ENCODE results near the genes CHRM1, SLC22A6 and OTUB1.

DNA sequence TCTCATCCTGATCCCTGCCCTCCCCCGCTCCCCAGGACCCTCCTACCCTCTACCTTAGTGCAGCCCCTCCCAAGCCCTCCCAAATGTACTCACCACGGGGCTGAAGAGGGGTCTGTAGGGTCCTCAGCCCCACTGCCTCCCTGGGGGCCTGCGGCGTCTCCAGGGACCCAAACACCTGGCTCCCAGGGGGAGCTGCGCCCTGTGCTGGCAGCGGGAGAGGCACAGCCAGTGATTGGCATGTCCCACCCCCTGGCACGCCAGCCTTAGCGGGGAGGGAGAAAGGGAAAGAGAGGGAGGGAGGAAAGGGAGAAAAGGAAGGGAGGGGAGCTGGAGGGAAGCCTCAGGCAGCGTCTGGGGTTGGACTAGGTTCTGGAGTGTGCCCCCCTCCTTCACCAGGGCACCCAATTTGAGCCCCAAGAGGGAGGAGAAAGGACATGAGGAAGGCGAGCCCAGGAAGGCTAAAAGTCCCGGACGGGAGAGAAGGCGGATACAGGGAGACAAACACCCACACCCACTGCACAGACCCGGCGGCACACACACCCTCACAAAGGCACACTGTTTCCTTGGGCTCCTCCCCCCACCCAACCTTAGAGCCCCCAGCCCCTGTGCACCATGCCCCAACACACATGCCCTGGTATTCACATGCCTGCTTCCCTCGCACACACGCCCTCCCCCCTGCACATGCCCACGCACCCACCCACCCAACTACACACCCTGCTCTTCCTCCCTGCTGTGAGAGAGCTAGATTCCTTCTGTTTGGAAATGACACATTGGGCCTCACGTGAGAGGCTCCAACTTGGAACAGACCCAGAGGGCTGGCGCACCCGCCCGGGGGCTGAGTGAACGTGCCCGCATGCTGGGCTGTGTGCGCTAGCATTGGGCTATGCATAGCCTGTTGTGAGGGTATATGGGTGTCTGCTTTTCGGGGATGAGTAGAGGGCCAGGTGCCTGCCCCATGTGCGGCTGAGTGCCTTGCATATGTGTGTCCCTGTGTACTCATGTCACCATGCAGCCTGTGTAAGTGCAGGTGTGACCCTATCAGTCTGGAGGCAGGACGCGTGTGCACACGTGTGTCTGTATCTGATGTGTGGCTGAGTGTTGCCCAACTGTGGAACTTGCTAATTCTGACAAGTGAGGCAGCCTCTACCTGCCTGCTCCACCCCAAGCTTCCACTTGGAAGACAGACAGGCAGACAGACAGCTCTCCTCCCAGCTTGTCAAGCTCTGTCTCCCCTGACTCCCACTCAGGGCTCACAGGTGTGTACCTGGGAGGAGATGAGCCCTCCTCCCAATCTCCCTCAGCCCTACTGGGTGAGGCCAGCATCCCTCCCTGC lies at the start of gene CHRM1:
TSS of gene CHRM1 (minus strand) at position 239 of the 1,333 bp plus-strand sequence.
- RRBS, result 75% methylated on average over 4 of the region's 30 CpGs

DNA sequence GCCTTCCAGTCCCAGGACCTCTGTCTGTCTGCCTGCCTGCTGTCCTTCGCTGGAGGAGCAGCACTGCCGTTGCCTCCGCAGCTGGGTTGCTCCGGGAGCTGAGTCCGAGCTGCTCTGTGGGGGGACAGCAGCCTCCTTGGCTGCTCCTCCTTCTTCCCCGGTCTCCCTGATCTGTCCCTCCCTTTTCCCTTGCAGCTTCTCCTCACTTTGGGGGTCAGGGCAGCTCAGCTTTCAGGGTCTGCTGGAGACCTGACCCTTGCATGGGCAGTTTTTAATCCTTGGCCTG lies at the start of gene SLC22A6:
TSS of gene SLC22A6 (minus strand) at position 243 of the 286 bp plus-strand sequence.
- RRBS, result no CpG with 5 or more reads among the region's 6 CpGs

DNA sequence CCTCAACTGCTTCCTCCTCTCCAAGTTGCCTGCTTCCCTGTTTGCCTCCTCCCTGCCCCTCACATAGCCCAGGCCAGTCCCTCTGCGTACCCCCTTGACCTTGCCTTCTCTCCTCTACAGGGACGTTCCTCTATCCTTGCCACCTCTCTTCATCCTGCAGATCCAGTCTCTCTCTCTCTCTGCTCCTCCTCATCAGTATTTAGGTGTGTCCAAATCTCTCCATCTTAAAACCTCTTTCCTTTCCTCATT lies 14.6 kb downstream of the SLC22A8 start:
- RRBS, result no CpG with 5 or more reads among the region's 2 CpGs

GRCh38 chr11:63250947-63251892 lies 7.8 kb upstream of the SLC22A25 start:
- RRBS, result no CpG with 5 or more reads among the region's 9 CpGs

- RRBS, result no CpG with 5 or more reads among the region's 3 CpGs
Measured at GRCh38 chr11:63404495-63404975, 35.0 kb downstream of the SLC22A9 start.

GRCh38 chr11:63510157-63510702 lies 4.3 kb downstream of the LGALS12 start:
- RRBS, result no CpG with 5 or more reads among the region's 6 CpGs

DNA sequence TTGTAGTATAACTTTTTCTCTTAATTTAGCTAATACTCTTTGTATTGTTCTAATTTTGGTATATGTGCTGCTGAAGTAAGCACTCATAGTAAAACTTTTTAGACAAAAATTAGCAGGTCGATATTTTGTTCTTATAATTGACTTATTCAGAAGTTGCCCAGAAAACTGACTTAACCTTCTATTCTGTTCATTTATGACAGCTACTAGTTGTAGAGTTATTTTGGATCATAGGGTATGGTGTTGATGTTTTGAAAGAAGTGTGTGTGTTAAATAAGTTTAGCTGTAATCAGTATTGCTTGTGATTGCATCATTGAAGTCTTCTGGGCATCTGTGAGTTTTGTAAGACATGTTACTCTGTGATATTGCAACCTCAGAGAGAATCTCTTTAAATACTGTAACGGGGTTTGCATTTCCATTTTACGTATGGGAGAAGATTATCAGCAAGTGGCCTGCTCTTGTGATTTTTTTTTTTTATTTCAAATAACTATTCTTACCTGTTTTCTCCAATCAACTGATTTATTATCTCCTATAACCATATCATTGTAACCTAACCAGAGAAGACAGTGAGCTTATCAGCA lies 7.9 kb downstream of the RTN3 start:
- RRBS, result no CpG with 5 or more reads among the region's 3 CpGs

DNA sequence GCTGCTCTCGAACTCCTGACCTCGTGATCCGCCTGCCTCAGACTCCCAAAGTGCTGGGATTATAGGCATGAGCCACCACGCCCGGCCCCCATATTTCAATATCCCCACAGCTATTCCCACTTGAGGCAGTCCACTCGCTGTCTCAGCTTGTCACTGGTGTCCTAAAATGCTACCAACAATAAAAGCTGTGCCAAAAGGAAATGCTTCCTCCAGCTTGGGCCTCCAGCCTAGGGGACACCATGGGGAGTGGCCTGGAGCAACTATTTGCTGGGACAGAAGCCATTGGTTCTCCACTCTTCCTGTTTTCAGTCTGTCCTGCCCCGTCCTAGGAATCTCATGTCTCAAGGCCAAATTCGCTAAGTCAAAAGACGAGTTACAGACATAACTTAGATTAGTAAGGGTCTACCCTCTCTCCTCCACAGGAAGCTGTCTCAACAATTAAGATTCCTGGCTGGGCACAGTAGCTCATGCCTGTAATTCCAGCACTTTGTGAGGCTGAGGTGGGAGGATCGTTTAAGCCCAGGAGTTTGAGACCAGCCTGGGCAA lies 7.3 kb upstream of the SPINDOC start:
- RRBS, result no CpG with 5 or more reads among the region's 10 CpGs

GRCh38 chr11:63814415-63814949 lies 1.2 kb downstream of the SPINDOC start:
- RRBS, result no CpG with 5 or more reads among the region's 8 CpGs

DNA sequence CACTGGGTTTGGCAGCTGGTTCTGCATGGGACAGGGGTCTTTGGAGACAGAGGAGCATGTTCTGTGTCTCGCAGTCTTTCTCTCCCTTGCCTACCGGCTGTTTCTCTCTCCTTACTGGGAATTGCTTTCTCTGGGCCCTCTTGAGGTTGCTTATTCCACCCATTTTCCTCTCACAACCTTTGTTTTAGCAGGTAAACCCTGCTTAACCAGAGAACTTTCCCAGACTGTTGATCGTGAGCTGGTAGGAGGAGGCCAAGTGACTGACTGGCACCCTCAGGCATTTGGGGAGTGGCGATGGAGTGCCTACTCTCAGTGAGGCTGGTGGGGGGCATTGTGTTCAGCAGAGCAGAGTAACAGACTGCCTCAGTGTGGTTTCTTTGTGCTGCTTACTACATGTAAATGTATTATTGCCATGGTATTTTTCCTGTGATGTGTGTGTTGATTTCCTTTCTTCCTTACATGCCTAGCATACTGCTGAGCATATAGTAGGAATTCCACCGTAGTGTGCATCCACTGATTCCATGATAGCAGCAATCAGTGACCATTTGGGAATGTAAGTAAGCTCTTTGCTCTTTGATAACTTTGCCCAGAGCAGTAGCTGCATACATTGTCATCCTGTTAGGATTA lies 2.6 kb downstream of the MARK2 start:
- RRBS, result no CpG with 5 or more reads among the region's 5 CpGs

DNA sequence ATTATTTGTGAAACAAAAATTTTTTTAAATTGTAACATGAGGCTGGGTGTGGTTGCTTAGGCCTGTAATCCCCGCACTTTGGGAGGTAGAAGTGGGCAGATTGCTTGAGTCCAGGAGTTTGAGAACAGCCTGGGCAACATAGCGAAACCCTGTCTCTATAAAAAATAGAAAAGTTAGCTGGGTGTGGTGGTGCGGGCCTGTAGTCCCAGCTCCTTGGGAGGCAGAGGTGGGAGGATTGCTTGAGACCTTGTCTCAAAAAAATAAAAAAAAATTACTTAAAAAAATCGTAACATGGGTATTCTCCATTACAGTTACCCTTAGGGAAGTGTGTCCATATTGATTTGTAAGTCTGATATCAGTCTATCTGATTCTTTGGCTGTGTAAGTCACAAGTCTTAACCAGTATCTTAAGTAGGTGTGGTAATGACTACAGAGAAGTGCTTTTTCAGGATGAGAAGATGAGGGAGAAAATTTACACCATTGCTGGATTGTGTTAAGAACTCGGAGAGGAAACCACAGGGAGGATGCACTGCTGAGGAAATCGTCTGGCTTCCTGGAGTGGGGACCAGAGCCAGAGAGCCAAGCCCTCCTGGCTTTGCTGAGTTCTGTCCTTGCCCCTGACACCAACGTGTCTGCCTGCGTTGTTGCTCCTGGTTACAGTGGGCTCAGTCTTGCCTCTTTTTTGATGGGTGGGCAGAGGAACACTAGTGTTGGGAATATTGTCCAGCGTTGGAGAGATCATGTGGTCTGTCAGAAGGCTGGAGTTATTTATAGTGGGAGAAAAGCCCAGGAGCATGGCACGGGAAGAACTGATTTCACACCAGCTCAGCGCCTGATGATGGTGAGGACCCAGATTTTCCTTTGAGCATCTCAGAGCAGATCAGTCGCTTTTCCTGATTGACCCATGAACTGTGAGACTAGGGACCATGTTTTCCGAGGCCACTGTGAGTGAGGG lies 29.4 kb downstream of the MARK2 start:
- RRBS, result no CpG with 5 or more reads among the region's 13 CpGs

- RRBS, result 40% methylated on average over 7 of the region's 20 CpGs
Measured at GRCh38 chr11:63915321-63916270, 1.4 kb downstream of the RCOR2 start.

DNA sequence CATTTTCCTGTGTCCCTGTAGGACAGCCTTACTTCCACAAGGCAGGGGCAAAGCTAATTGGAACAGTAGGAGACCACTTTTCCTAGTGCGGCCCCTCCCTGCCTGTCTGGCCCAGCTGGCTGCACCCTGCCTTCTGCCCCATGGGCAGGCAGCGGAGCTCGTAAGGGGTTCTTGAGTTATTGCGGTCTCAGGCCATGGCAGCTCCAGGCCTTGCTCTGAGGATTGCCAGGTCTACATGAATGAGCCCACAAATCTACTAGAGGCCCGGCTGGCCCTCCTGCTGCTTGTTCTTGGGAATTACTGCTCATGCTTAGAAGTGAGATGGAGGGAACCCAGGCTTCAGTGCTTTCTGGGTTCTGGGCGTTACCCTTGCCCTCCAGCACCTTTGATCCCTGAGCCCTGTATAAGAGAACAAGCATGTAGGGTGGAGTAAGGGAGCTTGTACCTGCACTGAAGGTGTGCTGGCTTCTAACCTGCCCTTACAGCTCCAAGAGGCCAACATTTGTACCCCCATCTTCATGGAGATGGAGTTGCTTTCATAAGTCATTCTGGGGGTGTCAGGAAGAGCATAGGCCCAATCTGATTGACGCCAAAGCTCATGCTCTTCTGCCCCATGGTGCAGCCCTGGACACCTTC lies 4.0 kb downstream of the NAA40 start:
- RRBS, result no CpG with 5 or more reads among the region's 7 CpGs

DNA sequence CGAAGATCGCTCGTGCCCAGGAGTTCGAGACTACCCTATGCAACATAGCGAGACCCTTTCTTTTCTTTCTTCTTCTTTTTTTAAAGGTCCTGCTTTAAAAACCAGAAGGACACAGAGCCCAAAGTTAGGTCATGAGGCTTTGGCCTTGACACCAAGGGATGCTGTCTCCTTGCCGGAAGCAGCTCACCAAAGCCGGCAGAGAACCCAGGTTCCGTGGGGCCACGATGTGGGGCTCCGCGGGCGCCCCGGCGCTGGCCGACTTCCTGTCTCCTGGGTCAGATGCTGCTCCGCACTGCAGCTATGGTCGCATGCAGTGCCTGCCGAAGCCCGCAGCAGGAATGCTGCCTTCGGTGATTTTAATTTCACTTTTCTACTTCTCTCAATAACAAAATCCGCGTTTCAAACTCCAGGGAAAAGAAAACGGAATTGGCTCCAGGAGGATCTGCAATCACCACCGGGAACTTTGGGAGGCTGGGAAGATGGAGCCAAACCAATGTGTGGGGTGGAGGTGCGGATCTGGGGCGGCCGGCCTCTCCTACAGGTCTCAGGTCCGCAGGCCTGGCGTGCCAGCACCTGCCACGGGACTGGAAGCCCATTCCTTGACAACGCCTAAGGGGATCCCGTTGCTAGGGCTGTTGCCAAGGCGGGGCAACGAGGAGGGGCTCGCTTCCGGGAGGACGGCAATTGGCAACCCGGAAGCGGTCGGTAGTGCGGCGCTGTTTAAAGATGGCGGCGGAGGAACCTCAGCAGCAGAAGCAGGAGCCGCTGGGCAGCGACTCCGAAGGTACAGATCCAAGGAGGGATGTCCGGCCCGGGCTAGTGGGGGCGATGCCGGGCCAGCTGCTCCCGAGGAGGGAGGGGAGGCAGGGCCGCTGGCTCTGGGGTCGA lies at the start of gene OTUB1:
TSS of gene OTUB1 (plus strand) at position 708 of the 888 bp plus-strand sequence.
- RRBS, result 1% methylated on average over 22 of the region's 54 CpGs

DNA sequence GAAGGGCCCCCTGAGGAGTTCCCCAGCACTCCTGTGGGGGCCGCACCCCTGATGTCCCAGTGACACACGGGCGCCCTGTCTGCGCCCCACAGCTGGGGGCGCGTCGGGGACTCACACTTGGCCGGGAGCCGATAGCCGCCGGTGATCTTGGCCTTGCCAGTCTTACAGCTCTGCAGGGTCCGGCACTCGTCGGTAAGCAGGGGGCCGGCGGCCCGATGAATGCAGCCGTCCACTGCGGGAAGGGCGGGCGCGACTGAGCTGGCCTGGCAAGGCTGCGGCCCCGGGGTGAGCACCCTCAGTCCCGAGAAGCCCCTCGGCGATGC lies 13.8 kb downstream of the OTUB1 start:
- RRBS, result 7% methylated on average over 13 of the region's 27 CpGs

- RRBS, result 4% methylated on average over 41 of the region's 72 CpGs
Measured at GRCh38 chr11:64000487-64001180, 14.4 kb downstream of the OTUB1 start.

GRCh38 chr11:64203870-64205069 lies 2.3 kb upstream of the FERMT3 start:
- RRBS, result no CpG with 5 or more reads among the region's 31 CpGs

- RRBS, result no CpG with 5 or more reads among the region's 9 CpGs
Measured at GRCh38 chr11:64259761-64260636, 8.7 kb downstream of the PLCB3 start.

DNA sequence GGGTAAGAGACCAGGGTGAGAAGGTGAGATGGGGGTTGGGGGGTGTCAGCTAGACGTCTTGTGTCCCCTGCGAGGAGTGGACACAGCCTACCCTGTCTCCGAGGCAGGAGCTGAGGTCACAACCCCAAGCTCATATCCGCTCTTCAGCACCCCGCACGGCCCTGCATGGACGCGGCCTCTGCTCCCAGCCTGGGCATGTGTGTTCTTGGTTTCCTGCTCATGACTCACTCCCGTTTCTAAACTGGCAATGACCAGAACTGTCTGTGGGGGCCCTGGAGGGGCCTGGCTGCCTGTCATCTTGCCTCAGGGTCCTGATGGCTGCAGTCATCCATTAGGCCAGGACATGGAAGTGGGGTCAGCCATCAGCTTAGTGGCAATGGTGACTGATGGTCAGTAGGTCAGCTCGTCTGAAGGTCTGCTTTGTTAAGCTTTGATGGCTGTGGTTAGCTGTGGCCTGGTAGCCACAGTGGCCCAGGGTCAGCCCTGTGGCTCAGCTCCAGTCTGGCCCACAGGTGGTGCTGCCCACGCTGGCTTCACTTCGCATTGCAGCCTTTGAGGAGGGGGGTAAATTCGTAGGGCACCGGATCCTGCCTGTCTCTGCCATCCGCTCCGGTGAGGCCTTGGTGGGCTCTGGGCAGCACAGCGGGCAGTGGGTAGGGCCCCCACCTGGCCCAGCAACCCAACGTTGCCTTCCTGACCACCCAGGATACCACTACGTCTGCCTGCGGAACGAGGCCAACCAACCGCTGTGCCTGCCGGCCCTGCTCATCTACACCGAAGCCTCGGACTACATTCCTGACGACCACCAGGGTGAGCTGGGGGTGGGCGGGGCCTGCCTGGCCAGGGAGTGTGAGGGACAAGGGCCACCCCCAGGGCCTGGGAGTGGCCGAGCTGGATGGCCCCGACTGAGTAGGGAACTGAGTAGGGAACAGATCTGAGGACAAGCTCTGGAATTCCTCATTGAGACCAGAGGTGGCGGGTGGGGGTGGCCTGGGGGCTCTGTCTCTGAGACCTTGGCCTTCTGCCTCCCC lies 12.0 kb downstream of the PLCB3 start:
- RRBS, result no CpG with 5 or more reads among the region's 30 CpGs

- RRBS, result 2% methylated on average over 21 of the region's 34 CpGs
Measured at GRCh38 chr11:64268925-64269563, 15.4 kb downstream of the BAD start.